Bronchial lymph node (tissue), 1 donor: ENCODE data around the gene FARP2.

DNA sequence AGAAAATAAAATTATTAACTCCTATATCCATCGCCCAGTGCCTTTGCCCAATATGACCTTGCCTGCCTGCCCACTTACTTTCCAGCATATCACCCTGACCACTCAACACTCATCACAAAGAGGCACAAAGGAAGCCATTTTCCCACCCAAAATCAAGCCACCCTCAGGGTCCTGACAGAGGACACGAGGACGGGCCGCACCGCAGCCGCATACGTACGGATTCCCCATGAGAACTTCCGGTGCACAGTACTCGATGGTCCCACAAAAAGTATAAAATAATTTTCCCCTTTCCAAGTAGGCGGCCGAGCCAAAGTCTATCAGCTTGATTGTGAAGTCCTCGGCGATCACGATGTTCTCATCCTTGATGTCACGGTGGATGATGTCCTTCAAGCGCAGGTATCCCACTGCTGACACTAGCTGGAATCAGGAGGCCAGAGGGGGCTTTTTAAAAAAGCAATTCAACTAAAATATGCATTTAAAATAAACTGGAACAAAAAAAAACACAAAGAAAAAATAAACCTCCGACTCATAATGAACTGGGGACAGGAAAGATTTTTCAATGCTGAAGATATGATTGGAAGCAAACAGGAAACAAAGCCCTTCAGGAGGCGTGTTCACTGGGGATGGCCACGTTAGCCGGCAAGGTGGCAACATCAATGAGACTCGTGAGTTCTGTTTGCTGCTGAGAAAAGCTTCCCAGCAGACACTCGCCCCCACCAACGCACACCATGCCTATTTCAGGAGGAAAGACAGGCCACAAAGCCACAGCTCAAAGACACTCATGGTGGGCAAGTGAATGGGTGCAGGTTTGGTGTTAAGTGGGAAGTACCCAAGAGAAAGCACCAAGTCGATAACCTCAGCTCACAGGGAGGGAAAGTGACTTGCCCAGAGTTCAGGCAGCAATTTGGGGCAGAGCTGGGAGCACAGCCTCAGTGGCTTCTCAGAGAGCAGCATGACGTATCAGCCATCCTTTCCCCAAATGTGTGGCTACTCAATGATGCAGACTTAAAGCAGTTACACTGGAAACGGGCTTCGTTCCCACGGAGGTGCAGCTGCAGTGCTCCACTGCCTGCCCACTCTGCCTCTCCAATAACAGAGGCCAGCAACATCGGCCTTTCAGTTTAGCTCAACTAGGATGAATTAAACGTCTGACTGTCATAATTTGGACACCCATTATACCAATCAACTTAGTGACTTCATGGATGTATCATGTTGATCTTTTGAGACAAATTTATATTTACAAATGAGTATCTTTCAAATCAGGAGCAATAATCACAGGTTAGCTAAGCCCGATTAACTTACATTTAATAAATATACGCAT, 10.4 kb upstream of the MTERF4 start:
- PRO-cap = unidirectional peak, minus-strand start at position 709 of the sequence

GRCh38 chr2:241148305-241148673, 983 bp downstream of the PASK start:
- PRO-cap = no peak

GRCh38 chr2:241228603-241229598, 40.4 kb downstream of the ANO7 start:
- PRO-cap = no peak

GRCh38 chr2:241233605-241234028, 45.1 kb downstream of the ANO7 start:
- PRO-cap = no peak

GRCh38 chr2:241317790-241318136, 2.0 kb downstream of the SEPTIN2 start:
- PRO-cap = no peak

- PRO-cap = no peak
These were observed 11.9 kb downstream of the SEPTIN2 start for GRCh38 chr2:241327539-241328139.

- PRO-cap = bidirectional peak, plus-strand start at chr2:241356285, minus-strand start at chr2:241356069
These were observed at the start of gene FARP2 for GRCh38 chr2:241355828-241356981. FARP2 (plus strand) TSS chr2:241356285.

- PRO-cap = no peak
These were observed 27.0 kb downstream of the FARP2 start for GRCh38 chr2:241382660-241383849.

GRCh38 chr2:241494580-241495162, 13.7 kb downstream of the STK25 start:
- PRO-cap = no peak

GRCh38 chr2:241542269-241542508, 16.4 kb upstream of the BOK start:
- PRO-cap = no peak

DNA sequence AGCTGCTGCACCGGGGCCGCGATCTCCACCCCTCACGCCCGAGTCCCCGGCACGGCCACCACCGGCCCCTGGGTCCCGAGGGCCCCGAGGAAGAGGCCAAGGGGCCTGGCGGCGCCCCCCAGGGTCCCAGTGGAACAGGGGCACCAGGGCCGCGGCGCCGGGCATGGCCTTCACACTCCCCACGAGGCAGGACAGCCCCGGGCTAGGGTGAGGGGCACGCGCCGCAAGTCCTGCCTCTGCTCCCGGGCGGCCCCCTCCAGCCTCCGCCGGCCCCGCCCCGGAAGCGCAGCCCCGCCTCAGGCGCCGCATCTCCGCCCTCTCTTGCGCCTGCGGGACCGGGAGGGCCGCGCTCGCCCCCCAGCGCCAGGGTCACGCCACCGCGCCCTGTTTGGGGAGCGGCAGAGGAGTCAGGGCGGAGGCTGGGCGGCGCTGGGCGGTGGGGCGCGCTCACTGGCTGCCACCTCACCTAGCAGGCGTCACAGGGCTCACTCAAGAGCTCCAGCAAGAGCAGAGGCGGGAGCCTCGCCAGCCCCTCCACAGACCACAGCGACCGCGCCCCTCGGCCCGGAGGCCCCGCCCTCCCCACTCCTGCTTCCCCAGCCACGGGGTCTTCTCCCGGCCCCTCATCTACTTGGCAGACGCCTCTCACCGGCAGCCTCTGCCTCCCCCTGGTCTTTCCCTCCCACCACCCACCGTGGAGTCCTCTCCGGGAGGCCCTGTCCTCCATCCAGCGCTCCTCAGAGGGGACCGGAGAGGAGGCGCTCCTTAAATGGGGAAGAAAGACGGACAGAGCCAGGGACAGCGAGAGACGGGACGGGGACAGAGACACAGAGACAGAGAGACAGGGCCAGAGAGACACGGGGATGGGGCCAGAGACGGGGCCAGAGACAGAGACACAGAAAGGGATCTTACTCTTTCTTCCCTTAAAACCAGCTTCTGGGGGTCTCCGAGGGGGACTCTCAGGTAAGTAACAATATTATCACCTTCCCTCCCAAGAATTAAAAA, 26.7 kb downstream of the THAP4 start:
- PRO-cap = bidirectional peak, plus-strand start at position 401 of the sequence, minus-strand start at position 255 of the sequence

DNA sequence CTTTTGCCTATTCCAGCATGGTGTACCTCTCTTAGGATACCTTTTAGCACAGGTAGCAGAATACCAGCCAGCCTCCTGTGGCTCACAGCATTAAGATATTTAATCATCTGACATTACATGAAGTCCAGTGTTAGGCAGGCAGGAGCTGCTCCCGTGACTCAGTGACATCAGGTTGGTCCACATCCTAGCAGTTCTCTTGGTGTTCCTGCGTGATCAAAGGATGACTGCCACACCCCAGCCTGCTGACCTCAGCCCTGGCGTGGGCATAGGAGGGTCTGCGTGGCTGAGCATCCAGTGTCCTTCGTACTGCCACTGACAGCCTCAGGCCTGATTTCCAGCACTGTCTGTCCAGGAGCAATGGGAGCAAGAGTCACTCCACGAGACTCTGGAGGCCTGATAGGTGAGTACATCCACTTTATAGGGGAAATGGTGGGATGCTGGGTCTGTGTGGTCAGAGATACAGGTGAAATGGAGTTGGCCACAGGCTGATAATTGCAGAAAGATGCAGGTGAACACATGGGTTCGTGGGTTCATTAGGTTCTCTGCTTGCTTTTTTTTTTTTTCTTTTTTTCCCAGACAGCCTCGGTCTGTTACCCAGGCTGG, 3.7 kb upstream of the DTYMK start:
- PRO-cap = no peak

DNA sequence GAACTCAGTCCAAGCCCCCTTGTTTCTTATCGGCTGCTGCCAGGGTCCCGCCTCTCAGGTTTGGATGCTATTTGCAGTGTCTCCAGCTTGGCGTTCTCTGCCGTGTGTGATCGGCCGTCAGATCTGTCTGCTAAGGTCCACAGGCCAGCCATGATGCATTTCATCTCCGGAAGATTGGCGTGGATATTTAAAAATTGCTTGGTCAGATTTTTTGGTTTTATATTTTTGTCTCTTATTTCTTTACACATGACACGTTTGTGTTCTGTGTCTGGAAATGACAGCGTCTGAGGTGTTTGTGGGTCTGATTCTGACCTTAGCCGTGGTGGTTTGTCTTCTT, 14.1 kb upstream of the GAL3ST2 start:
- PRO-cap = no peak

- PRO-cap = no peak
These were observed 430 bp upstream of the GAL3ST2 start for GRCh38 chr2:241776165-241776619.

DNA sequence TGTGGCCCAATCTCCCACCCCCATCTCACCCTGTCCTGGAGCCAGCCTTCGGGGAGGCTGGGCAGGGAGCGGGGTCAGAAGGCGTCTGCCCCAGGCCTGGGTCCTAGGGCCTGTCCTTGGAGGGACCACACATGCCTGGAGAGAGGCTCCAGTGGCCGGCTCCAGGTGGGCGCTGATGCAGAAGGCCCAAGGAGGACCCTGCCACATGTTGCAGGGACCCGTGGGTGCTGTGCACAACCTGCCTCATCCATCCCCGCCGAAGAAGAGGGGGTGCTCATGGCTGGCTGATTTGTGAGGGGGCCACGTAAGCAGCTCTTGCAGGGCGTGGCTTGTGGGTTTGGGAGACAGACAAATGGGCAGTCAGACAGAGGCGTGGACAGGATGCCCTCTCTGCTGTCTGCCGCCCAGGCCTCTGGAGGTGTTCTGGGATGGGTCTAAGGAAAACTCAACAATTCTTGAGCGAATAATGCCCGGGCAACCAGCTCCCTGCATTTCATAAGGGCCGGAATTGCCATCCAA, 2.2 kb upstream of the RTP5 start:
- PRO-cap = no peak

DNA sequence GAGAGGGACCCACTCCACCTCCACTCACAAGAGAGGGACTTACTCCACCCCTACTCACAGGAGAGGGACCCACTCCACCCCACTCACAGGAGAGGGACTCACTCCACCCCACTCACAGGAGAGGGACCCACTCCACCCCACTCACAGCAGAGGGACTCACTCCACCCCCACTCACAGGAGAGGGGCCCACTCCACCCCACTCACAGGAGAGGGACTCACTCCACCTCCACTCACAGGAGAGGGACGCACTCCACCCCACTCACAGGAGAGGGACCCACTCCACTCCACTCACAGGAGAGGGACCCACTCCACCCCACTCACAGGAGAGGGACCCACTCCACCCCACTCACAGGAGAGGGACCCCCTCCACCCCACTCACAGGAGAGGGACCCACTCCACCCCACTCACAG, 28.3 kb upstream of the FAM240C start:
- PRO-cap = no peak

DNA sequence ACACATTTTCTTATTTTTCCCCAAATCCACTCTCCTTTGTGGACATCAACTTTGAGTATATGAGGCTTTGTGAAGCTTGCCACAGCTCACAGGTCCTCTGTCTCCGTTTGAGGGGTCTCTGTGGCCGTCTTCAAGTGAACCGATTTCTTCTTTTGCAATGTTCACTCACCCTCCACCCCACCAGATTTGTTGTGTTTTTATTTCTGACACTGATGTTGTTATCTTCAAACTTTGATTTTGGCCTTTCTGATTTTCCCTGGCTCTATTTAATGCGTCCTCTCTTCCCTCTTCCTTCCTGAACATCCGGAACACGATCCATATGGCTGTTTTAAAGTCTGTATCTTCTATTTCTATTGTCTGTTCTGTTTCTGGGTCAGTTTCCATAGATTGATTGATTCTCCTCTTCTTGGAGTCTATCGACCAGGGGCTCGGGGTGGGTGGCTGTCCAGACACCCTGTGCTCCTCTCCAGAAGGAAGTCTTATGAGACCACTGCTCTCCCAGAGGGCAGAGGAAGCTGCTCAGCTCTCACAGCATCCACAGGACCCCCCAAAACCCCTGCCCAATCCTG, 97.4 kb upstream of the FAM240C start:
- PRO-cap = no peak

- PRO-cap = no peak
These were observed 175.3 kb upstream of the FAM240C start for GRCh38 chr2:242075527-242076072.